Peyer's patch (tissue), 4 donors: ENCODE data around the gene PLEKHD1.

GRCh38 chr14:68598483-68599577 lies 194.0 kb downstream of the ZFP36L1 start:
- PRO-cap, result bidirectional peak, plus-strand start at chr14:68599020, minus-strand start at chr14:68598702
- RAMPAGE, long total RNA, 4 experiments, result no peak in any of the 4 experiments

GRCh38 chr14:68626359-68626712 lies 166.5 kb downstream of the ZFP36L1 start:
- PRO-cap, result no peak
- RAMPAGE, long total RNA, 4 experiments, result no peak in any of the 4 experiments

GRCh38 chr14:68627903-68628724 lies 164.8 kb downstream of the ZFP36L1 start:
- PRO-cap, result bidirectional peak, plus-strand start at chr14:68628424, minus-strand start at chr14:68628403
- RAMPAGE, long total RNA, 4 experiments, result no peak in any of the 4 experiments

DNA sequence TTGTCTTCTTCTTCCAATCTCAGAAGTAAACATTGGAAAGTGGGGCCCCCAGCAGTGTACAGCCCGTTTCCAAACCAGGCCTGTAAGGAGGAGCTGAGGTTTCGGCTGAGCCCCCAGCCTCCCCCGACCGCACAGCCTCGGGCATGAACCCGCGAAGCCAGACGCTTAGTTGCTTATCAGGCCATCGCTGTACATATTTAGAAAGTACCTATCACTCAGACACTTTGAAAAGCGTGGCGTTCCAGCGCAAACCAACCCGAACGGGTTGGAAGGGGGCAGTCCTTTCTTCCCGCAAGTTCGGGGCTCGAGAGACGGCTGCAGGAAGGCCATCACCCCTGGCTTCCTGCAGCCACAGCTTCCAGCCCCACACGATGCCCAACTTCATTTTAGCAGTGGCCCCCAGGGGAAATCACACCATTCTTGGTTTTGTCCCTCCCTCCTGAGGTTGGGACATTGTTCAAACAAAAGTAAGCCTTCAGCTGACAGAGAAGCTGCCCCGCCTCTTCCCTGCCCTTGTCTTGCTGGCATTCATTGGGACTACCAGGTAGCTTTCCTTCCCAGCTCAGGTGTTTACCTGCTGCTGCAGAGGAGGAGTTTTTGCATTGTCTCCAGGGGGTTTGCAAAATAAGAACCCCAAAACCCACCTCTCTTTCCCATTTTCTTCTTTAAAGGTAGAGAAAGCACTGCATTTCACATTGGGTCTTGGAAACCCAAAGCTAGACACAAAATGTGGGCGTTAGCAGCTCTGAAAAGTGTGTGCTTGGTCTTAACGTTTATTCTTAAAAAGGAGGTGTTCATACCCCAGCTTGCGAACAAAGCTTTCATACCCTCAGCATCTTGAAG lies 163.9 kb downstream of the ZFP36L1 start:
- PRO-cap, result no peak
- RAMPAGE, long total RNA, 4 experiments, result no peak in any of the 4 experiments

DNA sequence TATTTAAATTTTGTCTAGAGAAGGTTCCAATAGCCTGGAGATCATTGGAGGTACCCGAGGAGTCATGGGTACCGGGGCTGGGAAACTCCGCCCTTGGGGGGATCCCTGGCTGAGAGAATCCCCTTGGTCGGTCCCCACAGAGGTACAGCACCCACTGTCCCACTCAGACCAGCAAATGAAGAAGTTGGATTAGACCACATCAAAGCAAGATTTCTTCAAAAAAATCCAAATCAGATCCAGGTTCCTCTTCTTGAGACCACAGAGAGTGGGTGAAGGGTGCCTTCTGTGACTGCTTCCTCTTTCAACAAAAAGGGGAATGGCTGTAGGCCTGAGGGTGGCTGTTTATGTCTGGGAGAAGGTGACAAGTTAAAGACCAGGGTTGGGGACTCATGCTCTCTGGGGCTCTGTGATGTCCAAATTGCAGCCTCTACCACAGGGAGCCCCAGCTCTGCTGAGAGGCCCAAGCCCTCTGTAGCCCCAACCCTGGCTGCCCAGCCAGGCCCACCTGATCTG lies 51.0 kb downstream of the ZFP36L1 start:
- PRO-cap, result no peak
- RAMPAGE, long total RNA, 4 experiments, result no peak in any of the 4 experiments

DNA sequence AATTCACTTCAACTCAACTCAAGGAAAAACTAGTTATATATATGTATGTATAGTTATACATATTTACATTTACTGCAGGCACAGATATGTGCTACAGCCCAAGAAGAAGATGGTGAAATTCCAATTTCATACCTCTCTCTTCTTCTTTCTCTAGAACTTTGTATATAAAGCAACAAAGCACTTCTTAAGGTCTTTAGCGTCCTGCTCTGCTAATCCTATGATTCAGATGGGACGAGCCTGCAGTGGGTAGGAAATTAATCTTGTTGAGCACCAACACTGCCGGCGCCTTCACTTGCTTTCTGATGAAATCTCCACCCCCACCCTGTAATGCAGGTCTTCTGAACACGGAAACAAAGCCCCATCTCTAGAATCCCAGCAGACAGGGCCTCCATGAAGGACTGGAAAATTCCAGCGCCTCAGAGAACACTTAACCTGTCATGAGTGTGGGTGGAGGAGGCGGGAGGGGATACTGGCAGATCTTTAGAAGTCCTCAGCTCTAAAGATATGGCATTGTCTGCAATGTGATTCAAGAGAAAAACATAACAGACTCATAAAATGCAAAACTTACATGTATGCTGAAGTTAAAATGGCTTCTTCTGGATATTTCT lies 43.4 kb downstream of the ZFP36L1 start:
- PRO-cap, result no peak
- RAMPAGE, long total RNA, 4 experiments, result no peak in any of the 4 experiments

DNA sequence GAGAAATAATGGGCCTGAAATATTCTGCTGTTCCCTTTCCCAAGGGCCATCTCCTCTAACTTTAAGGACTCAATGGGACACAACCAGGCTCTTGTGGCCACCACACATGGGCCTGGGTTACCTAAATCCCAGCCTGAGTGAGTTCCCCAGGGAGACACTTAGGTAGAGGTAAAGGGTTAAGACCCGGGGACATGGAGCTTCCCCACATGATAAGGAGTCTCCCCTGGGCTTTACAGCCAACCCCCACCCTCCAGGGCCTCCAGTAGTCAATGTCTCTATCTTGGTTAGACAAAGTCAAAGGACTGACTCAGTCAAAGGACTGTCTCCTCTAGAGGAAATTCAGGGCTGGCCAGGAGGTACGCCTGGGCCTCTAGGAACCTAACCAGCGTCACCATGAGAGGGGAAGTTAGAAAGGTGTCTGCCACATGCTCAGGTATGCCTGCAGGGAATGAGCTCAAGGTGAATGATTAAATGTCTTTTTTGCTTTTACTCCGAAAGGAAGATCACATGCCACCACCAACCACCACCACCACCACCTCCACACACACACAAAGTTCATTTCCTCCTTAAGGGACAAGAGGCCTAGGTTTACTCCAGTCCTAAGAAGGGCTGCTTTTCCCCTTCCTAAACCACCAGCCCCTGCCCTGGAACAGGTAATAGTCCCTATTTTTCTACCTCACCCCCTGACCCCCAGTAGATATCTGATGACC lies 6.9 kb downstream of the ZFP36L1 start:
- PRO-cap, result no peak
- RAMPAGE, long total RNA, 4 experiments, result no peak in any of the 4 experiments

GRCh38 chr14:68794442-68795127 lies 1.7 kb upstream of the ZFP36L1 start:
- PRO-cap, result bidirectional peak, plus-strand start at chr14:68794596, minus-strand start at chr14:68794544; bidirectional peak, plus-strand start at chr14:68794685, minus-strand start at chr14:68794651
- RAMPAGE, long total RNA, 4 experiments, result no peak in any of the 4 experiments

DNA sequence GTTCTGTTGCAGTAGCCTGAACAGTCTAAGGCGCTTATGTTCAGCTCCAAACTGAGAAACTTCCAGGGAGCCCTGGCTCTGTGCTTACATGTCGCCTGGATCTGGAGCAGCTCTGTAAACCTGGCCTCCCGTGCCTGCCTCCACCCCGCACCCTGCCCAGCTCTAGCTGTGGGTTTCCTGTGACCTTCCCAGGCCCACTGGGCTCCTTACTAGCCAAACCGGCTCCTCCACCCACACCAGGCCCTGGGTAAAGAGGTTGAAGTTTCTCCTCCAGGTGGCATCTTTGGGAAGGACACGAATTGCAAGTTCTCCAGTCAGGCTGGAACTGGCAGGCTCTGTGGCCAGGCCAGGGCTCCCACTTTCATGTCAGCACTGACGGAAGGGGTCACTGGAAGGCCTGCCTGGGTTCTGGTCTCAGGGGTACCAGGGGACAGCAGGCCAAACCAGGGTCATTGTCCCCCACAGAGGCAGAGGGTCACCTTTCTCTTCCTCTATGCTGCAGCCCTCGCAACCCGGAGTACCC lies 60.9 kb upstream of the ZFP36L1 start:
- PRO-cap, result no peak
- RAMPAGE, long total RNA, 4 experiments, result no peak in any of the 4 experiments

DNA sequence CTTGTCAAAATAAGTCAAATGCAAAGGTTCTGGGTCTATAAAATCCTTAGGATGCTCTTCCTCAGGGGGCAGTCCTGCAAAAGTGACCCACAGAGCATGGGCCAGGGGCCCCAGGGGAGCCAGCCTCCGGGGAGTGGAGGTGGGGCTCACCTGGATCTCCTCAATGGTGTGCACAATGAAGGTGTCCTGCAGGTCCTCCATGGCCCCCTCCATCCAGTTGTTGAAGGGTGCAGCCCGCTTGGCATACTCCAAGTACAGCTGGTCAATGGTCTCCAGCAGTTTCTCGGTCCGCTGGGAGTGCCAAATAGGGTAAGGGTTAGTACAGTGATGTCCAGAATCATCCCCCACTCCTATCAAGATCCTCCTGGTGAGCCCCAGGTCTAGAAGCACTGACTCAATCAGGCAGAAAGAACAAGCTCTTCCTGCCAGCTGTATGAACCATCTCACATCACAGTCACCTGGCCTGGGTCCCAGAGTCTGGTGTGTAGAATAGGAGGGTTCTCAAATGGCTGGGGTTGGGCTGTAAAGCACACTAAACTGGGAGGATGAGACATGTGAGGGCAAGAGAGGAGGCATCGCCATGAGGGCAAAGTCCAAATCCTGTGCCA lies 91.3 kb upstream of the ZFP36L1 start:
- PRO-cap, result no peak
- RAMPAGE, long total RNA, 4 experiments, result no peak in any of the 4 experiments

GRCh38 chr14:68884676-68885291 lies 91.9 kb upstream of the ZFP36L1 start:
- PRO-cap, result no peak
- RAMPAGE, long total RNA, 4 experiments, result no peak in any of the 4 experiments

GRCh38 chr14:68899340-68900184 lies 79.5 kb downstream of the ACTN1 start:
- PRO-cap, result no peak
- RAMPAGE, long total RNA, 4 experiments, result start-site peak on the minus strand in 1 of 4 experiments, at chr14:68899788-68899876 at its widest, 12 reads per replicate

- PRO-cap, result no peak
- RAMPAGE, long total RNA, 4 experiments, result no peak in any of the 4 experiments
Observed at GRCh38 chr14:68928263-68929176, 50.6 kb downstream of the ACTN1 start.

DNA sequence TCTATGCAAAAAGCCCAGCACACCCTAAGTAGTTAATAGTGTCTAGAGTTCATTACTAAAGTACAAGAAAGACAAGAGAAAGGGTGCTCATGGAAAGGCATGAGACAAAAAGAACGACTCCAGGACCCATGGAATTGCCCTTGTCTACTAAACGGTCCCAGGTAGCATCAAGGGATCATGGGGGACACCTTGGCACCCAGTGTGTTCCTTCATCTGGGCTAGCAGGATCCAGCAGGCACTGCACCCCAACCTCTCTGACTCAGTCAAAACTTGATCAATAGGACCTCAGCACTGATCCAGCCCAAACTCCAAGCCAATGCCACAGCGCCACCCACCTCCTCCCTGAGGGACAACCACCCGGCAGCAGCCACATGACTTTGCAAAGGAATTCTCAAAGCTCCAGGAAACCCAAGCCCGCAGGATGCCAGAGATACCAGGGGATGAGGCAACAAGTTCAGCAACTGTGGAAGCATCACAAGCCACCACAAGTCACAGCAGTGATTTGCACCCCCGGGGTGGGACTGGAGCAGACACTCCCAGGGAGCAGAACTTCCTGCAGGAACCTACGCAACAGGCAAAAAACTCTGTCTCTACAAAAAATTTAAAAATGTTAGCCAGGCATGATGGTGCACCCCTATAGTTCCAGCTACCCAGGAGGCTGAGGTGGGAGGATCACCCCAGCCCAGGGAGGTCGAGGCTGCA lies 37.3 kb downstream of the ACTN1 start:
- PRO-cap, result no peak
- RAMPAGE, long total RNA, 4 experiments, result no peak in any of the 4 experiments

- PRO-cap, result no peak
- RAMPAGE, long total RNA, 4 experiments, result no peak in any of the 4 experiments
Observed at GRCh38 chr14:68948674-68949255, 30.3 kb downstream of the ACTN1 start.

- PRO-cap, result no peak
- RAMPAGE, long total RNA, 4 experiments, result no peak in any of the 4 experiments
Observed at GRCh38 chr14:69002057-69002497, 23.0 kb upstream of the ACTN1 start.

GRCh38 chr14:69484259-69484940 lies at the start of gene PLEKHD1:
Gene PLEKHD1 (plus strand): TSS chr14:69484728.
- PRO-cap, result no peak
- RAMPAGE, long total RNA, 4 experiments, result no peak in any of the 4 experiments

DNA sequence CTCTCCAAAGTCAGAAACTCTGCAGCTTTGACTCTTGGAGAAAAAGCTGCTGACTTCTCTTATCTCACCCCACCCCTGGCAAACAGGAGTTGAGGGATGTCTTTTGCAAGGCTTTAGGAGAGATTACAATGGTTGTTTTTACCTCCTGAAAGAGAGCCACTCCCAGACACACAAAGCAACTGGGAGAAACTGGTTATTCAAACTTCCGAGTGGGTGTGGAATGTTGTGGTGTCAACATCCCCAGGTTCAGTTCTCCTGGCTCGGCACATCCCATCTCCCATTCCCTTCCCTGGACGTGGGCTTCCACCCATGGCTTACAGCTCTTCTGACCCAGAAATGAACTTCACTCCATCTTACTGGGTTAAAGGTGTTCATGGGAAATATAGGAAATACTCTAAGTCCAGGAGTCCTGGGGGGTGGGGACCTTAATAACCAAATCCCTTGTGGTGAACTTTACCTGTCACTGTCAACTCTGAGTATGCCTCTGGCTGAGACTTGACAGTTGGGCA lies 42.0 kb downstream of the CCDC177 start:
- PRO-cap, result no peak
- RAMPAGE, long total RNA, 4 experiments, result no peak in any of the 4 experiments

- PRO-cap, result bidirectional peak, plus-strand start at chr14:69610754, minus-strand start at chr14:69610575
- RAMPAGE, long total RNA, 4 experiments, result no peak in any of the 4 experiments
Observed at GRCh38 chr14:69610132-69611073, 993 bp upstream of the SUSD6 start.

- PRO-cap, result no peak
- RAMPAGE, long total RNA, 4 experiments, result no peak in any of the 4 experiments
Observed at GRCh38 chr14:69611074-69611265, 426 bp upstream of the SUSD6 start.